BE2C (cell line): Measurements from ENCODE around the genes CHSY1 and SELENOS.

DNA sequence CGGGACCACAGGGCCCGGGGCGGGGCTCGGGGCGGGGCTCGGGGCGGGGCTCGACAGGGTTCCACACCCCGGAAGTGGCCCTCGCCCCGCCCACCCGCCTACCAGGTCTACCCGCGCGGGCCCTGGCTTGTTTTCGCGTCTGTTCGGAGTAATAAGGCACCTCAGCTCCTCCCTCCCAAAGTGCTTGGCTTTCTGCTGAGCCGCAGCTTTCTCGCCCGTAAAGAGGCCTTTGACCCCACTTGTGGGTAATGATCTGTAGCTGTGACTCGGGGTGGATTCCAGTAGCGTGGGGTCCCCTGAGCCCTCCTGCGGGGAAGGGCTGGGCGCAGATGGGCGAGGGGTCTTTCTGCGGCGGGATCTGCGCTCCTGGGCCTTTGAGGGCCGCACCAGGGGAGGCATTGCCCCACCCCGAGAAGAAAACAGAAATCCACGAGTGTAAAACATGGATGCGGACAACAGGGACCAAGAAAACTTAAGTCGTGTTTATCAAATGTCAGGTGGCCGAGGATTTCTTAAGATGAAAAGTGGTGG, 369 bp upstream of the LYSMD4 start:
- RRBS: 3% methylated on average over 8 of the region's 35 CpGs

- RRBS: no CpG with 5 or more reads among the region's 16 CpGs
These were observed 230.8 kb downstream of the ADAMTS17 start for GRCh38 chr15:100110738-100111591.

DNA sequence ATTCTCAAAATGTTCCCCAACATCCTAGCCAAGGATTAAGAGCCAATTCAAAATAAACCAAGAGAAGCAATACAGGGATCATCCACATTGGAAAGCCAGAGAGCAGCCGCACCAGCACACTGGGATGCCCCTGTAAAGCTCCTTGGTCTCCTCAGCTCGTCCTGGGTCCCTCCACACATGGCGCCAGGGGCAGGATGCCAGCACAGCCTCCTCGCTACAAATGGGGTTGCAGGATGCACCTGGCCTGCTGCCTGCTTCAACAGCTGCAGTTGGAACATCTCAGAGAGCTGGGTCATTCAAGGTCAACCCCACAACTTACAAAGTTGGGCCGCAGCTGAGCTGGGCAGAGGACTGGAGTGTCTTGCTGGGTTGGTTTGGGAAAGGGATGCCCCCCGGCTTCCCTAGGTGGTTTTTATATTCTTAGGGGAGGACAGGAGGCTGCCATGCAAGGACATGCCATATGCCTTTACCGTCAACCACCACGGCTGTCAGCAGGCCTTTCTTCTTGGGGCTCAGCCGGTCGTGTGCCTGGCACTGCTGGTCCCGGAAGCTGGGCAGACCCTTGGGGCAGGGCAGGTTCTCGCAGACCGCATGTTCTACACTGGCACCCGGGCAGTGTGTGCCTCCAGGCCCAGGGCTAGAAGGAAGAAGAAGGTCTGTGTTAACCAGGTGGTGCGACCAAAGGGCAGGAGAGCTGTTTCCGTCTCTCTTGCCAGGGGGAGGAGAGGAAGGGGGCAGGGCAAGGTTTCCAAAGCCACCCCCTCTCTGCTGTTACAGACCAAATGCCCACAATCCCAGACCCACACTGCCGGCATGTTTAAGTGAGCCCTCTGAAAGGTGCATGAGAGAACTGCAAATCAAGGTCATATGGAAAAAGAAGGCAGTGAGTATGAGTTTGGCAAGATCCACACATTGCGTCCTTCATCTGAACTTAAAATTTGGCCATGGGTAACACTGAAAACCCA, 225.1 kb downstream of the ADAMTS17 start:
- RRBS: 76% methylated on average over 4 of the region's 18 CpGs

- RRBS: no CpG with 5 or more reads among the region's 17 CpGs
These were observed 33.5 kb downstream of the ADAMTS17 start for GRCh38 chr15:100307923-100309004.

- RRBS: no CpG with 5 or more reads among the region's 16 CpGs
These were observed 75.3 kb upstream of the ADAMTS17 start for GRCh38 chr15:100417143-100417428.

GRCh38 chr15:100517145-100517683, 11.5 kb downstream of the CERS3 start:
- RRBS: no CpG with 5 or more reads among the region's 2 CpGs

DNA sequence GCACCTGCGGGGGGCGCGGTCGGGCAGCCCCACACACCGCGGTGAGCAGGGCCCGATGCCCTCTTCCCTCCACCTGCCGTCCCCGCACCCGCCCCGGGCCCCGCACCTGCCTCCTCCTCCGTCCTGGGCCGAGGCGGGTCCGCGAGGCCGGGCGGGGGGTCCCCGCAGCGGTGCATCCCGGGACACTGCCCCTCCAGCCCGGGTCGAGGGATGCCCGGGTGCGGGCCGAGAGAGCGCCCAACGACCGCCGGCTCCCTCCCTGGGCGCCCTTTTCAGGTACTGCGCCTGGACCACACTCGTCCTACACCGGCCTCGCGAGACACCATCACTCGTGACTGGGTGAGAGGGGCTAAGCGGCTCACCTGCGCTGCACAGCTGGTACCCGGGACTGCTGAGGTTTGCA, 15.8 kb upstream of the CERS3 start:
- RRBS: 90% methylated on average over 26 of the region's 41 CpGs

DNA sequence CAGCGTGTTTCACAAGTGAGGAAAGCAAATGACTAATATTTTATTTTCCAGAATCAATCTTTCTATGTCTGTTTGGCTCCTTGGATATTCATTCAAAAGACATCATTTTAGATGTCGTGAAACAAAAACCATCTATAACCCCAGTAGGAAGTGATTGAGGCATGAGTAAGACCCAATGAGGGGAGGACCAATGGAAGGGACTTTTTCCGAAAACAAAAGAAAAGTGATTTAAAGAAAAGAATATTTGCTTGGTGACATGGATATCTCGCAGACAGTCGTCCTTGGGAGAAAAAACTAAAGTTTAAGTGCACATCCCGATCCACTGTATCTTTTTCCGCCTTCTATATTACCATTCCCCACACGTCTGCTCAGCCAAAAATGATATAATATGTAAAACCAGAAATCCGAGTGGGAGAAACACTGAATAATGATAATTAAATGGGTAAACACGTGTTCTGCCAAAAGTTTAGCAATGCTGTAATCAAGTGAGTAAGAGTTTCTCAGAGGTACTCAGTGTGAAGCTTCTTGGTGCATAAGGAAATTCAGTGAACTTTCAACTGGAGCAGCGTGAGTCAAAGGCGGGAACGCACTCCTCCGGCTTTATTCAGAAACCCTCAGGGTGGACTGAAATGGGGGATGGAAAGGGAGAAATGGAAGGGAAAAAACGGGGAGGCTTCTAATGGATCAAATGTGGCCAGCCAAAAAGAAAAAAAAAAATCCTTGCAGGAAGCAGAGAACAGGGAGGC, 84.9 kb downstream of the ASB7 start:
- RRBS: no CpG with 5 or more reads among the region's 15 CpGs

DNA sequence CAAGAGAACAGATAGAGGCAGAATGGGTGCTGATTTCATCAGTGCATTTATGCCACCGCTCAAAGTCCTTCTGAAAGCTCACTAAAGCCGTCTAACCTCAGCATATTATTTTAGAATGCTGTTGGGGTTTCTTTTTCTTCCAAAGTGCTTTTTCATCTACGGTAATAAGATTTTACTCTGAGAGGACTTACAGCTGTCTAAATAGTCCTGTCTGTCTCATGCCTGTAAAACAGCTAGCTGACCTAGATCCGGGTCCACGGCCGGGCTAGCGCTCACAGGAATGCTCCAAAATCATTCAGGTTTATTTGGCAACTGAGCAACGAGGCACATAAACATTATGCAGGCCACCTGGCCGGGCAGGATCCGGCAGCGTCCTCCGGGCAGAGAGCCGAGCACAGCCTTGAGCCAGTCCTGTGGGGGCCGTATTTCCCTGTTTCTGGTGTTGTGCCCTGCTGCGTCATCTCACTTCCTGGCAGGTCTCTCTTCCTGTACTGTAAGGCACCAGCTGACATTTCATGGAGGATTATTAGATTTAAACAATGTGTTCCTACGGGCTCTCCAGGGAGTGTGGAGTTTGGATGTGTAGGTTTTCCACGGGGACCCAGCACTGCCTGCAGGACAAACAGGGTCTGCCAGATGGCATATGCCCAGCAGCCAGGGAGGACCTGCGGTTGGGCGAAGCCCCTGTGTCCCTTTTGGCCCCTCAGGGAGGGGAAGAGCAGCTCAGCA, 16.7 kb upstream of the LRRK1 start:
- RRBS: 7% methylated on average over 4 of the region's 19 CpGs

DNA sequence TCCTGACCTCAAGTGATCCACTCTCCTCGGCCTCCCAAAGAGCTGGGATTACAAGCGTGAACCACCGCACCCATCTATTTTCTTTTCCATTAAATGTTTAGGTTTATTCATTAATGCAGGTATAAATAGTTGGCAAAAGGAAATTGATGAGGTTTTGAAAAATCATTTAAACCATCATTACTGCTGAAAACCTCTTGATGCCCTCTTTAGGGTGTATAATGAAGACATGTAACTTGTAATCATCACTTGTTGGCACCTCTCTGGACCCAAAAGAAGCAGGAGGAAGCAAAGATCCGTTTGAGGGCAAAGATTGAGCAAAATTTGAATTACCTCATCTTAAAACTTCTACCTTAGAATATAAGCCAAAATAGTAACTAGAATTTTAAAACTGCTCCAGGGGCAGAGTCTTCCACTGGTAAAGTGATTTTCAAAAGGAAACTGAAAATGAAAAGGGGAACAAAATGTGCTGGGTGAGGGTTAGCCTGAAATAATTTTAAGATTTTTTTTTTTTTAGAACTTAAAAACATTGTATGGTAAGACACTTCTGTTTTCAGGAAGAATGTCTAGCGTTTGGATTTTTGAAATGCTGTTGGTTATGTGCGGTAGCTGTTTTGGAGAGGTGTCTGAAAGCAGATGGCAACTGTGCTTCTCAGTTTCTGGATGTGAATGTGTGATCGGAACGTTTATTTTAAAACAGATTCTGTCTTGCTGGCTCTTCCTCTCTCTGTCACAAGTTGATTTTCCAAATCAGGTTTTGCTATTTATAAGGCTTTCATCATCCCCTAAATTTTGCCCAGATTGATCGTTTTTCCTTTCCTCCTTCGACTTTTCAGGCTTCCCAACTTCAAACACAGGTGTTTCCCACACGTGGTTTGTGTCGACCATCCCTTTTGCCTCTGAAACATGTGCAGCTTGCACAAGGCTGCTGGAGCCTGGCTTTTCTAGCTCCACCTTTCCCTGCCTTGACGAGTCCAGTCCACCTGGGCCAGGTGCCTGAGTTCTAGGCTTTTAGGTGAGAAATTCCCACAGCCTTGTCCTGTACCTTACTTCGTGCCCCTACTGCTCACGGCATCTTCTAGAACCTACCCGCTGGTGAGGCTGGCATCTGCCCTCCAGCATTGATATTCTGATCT, 3.2 kb downstream of the LRRK1 start:
- RRBS: no CpG with 5 or more reads among the region's 16 CpGs

DNA sequence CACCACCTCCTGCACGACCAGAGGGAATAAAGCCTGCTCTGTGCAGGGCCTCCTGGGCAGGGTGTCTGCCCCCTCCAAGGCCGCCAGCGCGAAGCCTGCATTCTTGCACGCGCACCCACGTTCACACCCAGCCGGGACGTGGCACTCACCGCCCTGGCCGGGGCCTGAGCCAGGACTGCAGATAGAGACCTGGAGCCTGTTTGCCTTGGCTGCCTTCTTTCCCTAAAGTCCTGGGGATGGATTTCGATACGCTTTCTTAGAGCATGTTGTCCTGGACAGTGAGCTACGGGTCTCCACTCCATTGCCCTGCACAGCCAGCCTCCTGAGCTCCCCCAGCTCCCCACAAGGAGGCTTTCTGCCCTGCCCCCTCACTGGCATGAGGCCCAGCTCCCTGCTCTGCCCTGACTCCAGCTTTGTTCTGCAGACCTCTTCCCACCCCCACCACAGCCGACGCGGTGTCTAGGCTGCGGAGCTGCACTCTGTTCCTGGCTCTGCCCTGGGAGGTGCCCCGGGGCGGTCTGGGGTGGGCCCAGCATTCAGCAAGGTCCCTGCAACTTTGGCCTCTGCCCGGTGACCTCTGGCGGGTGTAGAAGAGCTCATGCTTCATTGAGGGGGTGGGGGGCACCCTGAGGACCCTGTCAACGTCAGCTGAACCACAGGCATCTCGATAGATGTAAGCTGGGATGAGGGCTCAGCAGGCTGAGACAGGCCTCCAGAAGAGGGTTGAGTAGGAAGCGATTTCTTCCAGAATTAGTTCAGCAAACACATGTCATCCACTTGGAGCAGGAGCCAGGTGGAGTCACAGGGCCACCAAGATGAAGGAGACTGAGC, 145.0 kb downstream of the LRRK1 start:
- RRBS: 38% methylated on average over 3 of the region's 25 CpGs

GRCh38 chr15:101085811-101086300, 166.0 kb downstream of the CHSY1 start:
- RRBS: 100% methylated on average over 2 of the region's 27 CpGs

DNA sequence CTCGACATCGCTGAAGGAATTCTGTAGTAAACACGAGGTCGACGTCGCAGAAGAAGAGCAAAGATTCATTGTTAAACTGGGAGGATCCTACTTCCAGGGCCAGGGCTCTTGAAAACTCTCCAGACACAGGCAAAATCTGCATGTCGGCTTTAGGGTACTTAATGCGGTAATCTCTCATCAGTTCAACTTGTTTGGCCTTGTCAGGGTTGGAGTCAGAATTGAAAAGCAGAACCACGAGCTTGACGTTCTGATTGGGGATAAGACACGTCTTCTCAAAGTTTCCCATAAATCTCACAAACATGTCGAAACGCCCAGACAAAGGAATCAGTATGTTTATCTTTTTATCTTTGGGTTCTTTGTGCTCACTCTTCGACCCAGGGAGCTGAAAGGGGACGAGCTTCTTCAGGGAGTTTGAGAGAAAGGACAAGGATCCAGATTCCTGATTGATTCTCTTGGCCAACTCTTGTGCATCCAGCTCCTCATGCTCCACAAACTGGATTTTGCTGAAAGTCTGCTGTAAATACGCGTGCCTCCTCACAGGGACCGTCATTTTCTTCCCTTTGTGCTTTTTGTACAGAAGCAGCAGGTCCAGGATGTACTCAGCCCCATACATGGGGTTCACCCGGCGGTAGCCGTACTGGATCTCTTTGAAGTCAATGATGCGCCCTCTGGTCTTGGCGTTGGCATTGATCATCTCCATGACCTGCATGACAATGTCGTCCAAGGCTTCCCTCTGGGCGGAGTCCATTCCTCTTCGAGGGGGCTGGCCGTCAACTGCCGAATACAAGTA, 73.8 kb downstream of the CHSY1 start:
- RRBS: no CpG with 5 or more reads among the region's 28 CpGs

GRCh38 chr15:101192930-101194277, 58.4 kb downstream of the CHSY1 start:
- RRBS: no CpG with 5 or more reads among the region's 32 CpGs

DNA sequence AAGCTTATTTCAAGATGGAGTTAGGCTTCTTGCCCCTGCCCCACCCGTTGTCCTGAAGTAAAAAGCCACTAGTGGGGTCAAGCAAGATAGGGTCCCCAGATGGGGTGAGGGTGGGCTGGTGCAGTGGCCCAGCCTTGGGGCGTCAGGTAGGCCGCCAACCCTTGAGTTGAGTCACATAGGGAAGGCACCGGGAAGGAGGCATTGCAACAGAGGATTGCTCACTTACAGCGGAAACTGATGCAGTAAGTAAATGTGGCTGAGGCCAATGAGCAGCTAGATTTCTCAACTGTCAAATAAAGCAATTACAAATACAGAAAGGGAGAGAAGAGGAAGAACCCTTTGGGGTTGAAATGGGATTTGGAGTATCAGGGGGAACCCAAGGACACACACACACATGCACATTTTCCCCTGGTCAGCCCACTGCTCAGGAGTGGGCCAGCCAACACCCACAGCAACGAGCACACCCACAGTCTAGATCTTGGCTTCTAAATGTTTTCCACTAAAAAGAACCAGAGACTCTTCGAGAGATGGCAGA, 44.0 kb downstream of the CHSY1 start:
- RRBS: no CpG with 5 or more reads among the region's 7 CpGs

GRCh38 chr15:101247907-101248740, 3.7 kb downstream of the CHSY1 start:
- RRBS: no CpG with 5 or more reads among the region's 7 CpGs

- RRBS: 2% methylated on average over 5 of the region's 30 CpGs
These were observed 1.1 kb downstream of the CHSY1 start for GRCh38 chr15:101250770-101251157.

GRCh38 chr15:101251158-101252081, at the start of gene CHSY1:
CHSY1 (minus strand) TSS chr15:101252048.
- RRBS: under 1% methylated on average over 113 of the region's 161 CpGs

DNA sequence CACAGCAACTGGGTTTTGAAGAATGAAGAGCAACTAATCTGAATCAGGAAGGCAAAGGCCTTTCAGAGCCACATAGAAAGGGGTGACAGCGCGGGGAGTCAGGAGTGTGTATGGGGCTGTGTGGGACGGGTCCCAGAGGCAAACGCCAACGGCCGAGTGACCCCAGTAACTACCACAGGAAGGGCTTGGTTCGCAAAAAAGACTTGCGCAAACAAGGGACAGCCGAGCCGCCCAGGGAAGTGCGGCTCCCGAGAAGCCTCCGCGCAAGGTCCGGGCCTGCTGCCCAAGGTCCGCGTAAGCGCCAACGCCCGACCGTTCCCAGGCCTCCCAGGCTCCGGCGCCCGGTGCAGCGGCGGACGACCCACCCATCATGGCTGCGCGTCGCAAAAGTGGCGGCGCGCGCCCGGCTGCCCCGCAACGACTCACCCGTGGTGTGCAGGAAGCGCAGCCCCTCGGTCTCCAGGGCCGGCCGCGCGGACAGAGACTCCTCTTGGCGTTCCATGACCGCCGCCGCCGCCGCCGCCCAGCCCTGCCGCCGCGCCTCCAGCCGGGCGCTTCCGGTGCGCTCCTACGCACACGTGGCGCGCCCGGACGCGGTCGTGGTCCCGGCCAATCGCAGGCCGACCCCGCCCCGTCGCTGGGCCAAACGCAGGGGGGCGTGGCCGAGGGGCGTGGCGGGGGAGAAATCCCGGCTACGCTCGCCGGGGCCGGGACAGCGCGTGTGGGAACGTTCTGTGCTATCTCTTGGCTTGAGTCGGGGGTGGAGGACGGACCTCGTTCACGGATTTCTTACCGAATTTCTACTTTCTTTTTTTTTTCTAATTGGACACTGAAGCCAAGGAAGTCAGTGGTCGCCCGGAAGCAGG, at the start of gene SELENOS:
SELENOS (minus strand) TSS at position 570 of the 866 bp plus-strand sequence.
- RRBS: under 1% methylated on average over 48 of the region's 92 CpGs

DNA sequence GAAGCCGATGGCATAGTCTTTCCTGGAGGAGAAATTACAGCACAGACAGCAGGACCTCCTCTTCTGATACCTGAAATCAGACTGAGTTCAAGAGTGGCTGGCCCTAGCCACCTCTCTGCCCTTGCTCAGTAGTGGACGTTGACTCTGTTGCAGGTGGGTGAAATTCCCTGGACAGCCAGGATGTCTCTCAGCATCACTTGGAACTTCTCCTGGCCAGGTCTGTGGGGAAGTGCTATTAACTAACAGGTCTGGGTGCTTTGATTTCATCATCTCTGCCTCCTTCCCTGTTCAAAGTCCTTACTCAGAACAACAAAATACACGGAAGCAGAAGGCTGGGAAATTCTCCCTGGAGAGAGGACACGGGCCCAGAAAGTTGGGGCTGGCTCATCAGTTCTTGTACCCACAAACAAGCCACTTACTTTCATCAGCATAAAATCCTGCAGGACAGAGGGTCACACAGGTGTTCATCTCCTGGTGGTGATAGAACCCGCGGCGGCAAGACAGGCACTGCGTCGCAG, 29.4 kb upstream of the SNRPA1 start:
- RRBS: no CpG with 5 or more reads among the region's 9 CpGs